A375 (cell line): ENCODE results near the gene SLC24A1.

- RAMPAGE, long total RNA: no peak
Measured at GRCh38 chr15:64824896-64825271, 563 bp downstream of the PIF1 start.

DNA sequence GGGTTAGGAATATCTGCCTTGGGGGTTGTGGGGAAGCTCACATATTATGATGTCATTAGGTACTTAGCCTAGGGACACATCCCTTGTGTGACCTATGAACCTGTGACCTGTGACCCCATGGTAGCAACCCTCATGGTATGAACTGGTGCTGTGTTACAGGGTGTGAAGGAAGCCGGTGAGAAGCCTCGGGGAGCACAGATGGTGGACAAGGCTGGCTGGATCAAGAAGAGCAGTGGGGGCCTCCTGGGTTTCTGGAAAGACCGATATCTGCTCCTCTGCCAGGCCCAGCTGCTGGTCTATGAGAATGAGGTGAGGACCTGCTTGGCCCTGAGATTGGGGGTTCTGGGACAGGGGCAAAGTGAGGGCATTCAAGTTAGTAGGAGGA, 6.7 kb downstream of the PLEKHO2 start:
- RAMPAGE, long total RNA: no peak

DNA sequence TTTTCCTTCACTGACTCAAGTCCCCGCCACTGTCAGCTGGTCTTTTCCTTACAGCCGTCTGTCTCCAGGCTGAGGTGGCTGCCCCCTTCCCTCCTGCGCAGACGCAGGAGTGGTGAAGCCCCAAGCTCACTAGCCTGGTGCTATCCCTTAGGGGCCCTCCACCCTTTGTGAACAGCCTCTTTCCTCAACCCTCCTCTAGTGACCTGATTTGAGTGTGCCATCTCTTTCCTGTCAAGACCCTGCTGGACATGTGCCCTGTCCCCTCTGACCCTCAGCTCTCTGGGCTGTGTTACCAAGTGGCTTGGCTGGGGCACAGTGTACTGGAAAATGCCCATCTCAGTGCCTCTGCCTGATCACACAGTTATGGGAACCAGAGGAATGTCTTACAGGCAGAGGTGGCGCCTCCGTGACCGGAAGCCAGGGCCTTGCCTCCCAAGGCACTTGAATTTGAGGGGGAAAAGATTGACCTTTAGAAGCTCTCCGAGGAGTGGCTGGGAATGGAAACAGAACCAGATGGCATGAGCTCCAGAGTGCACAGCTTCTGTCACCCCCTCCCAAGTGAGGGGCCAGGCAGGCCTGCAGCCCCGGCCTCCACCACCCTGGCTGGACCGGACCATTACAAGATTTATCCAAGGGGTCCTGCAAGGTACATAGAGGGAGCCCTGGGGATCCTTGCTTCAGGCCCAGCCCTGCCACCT, 8.8 kb downstream of the KBTBD13 start:
- RAMPAGE, long total RNA: no peak

GRCh38 chr15:65089196-65089830, 12.8 kb downstream of the KBTBD13 start:
- RAMPAGE, long total RNA: no peak

- RAMPAGE, long total RNA: no peak
Measured at GRCh38 chr15:65311831-65312335, 25.2 kb upstream of the PARP16 start.

- RAMPAGE, long total RNA: no peak
Measured at GRCh38 chr15:65411748-65411961, 11.1 kb downstream of the IGDCC4 start.

DNA sequence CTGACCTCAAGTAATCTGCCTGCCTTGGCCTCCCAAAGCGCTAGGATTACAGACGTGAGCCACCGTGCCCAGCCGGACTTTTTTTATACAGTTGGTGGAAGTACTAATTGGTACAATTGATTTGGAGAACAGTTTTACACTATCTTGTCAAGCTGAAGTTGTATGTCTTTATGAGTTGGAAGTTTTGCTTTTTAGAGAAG, 9.1 kb downstream of the HACD3 start:
- RAMPAGE, long total RNA: no peak

- RAMPAGE, long total RNA: no peak
Measured at GRCh38 chr15:65621524-65622228, at the start of gene SLC24A1. Gene SLC24A1, plus strand, starts transcription at chr15:65621938.

DNA sequence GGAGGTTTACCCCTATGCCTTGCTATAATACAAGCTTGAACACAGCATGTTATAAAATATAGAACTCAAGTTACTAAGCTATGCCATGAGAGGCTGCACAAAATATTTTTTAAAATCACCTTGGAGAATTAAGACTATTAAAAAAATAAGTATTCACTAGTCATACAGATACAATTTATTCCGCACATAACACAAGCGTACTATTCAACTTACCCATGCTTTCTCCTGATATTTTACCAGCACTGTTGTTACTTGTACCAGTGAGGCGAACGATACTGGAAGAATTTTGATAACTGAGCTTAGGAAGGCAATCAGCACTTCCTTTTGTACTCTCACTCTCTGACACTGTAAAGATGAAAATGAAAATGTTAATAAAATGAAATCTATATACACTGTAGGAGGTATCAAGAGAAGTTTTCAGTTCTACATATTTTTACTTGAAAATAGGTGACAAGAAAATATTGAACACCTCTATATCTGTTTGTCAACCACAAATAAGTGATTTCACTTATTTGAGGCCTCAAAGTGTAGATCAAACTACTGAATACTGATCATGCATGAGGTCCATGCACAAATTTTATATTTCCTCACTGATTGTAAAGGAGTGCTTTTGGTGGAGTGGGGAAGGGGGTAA, 74.5 kb downstream of the SLC24A1 start:
- RAMPAGE, long total RNA: no peak

DNA sequence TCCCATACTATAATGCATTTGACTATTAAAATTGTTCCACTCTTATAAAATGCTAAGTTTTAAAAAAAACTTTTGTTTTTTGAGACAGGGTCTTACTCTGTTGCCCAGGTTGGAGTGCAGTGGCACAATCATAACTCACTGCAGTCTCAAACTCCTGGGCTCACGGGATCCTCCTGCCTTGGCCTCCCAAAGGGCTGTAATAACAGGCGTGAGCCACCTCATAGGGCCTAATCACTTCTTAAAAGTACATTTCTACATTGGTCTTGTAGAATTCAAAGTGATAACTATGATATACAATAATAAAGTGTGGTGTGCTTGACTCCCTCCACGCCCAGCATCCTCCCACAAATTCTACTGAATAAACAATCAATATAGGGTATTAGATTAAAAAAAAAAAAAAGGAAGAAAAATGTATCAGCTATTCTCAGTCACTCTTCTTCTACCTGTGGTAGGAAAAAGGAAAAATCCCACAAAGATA, 2.9 kb downstream of the DENND4A start:
- RAMPAGE, long total RNA: no peak

DNA sequence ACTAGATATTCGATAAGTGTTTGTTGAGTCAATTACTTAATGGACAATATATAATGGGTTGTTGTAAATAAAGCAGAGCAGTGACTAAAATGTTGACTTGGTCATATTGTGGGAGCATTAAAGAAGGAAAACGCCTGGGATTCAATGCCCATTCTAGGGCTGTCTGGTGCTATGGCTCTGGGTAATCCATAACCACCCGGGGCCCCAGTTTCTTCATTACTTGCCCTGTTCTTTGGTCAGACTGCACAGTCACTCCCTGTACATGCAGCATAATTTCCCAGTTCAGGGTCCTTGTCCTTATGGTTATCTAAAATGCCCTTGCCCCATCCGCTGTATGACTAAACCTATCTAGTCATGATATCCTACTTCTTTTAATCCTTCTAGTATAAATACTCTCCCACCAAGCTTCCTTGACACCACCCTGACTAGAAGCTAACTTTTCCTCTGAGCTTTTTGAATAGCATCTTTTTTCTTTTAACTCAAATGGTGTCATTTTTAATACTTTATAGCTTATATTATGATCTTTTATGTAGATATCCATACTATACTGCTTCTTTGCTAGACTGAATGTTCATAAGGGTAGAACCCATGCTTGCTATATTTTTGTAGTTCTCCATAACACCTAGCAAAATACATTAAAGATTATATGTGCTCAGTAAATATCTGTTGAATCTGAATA, 27.6 kb upstream of the DENND4A start:
- RAMPAGE, long total RNA: no peak

- RAMPAGE, long total RNA: no peak
Measured at GRCh38 chr15:65862872-65863301, 6.4 kb upstream of the RAB11A start.

DNA sequence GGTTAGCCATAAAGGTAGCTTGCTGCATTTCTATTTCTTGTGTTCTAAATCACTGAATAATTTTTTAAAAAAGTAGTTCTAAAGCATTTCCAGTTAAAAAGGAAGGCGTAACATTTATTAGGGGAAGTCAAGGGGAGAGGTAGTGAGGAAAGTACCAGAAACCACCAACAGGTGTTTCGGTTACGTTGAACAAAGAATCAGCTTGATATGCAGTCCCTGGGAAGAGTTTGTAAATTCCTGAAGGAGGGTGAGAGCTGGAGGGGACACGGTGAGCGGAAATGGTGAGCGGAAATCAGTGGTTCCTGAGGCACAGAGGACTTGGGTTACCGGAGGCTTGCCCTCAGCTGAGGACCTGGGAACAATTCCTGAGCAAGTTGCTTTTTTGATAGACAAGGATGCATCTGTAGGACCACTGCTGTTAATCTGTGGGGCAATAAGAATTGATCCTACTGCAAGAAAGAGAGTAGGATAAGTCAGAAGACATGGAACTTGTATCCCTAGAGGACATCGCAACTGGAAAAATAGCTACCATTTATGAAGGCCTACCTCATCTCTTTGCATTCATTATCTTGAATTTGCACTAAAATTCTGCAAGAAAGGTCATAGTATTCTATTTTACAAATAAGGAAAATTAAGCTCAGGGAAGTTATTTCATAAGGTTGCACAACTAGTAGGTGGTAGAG, 17.9 kb downstream of the MAP2K1 start:
- RAMPAGE, long total RNA: no peak

- RAMPAGE, long total RNA: no peak
Measured at GRCh38 chr15:66505903-66506198, 725 bp downstream of the ZWILCH start.

GRCh38 chr15:66641628-66642270, 60.3 kb upstream of the SMAD6 start:
- RAMPAGE, long total RNA: no peak

DNA sequence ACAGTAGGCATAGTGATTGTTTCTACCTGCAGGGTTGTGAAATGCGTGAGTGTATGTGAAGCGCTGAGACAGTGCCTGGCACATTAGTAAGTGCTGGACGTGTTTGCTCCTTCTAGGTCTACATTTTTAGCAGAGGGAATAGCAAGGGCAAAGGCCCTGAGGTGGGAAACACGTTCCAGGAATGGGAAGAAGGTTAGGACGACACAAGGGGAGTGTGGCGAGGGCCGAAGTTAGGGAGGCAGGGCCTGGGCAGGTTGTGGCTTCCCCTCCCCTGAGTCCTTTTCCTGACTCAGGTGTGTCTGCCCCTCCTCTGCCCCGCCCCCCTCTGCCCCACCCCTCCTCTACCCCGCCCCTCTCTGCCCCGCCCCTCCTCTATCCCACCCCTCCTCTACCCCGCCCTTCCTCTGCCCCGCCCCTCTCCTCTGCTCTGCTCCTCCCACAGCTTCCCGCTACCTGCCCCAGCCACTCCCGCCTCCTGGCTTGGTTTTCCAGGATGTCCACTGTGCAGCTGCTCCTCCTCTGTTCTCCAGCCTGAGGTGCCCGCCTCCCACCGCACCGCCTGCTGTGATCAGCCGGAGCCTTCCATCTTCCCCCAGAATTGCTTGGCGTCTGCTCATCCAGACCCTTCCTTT, 31.1 kb upstream of the SMAD6 start:
- RAMPAGE, long total RNA: no peak

DNA sequence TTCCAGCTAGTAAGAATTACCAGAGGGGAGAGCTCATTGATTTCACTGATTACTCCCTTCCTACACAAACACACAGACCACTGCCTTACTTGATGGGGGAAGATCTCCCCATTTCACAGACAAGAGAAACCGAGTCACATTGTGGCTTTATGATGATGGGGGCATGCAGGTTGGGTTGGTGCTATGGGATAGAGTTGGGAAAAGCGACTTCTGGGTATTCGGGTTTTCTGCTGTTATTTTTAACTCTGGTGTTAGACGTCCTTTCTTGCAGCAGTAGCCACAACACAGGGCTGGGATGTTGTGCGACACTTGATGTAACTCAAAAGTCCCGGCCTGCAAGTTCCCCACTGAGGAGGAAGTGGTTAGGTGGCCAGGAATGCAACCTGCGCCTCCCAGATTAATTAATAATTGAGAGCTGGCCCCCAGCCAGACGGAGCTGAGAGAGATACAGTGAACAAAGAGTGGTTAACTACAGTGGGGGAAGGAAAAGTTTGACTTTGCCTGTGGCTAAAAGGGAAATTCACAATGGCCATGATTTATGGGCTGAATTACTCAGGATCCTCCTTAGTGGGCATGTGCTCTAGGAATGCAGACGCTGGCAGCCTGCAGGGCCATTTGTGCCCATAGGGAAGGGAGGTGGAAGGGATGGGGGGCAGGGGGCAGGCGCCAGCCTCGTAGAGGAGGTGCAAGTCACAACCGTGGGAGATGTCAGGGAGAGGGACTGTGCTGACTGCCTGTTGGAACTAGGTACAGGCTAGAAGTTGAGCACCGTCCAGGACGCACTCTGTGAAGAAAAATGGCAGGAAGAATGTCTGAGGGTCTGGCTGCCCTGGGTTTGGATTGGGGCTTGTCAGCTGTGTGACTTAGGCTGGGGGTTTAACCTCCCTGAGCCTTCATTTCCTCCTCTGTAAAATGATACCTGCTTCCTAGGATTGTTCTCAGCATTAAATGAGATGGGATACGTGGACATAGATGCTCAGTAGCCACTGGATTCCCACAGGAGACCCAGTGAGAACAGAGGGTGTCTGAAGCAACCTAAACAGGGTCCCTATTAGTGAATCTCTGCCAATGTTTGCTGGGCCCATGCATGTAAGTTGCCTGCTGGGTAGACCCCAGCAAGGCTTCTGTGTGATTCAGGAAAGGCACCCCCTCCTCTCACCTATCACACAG, 63.9 kb downstream of the SMAD6 start:
- RAMPAGE, long total RNA: no peak

GRCh38 chr15:66783943-66784142, 81.8 kb downstream of the SMAD6 start:
- RAMPAGE, long total RNA: no peak

GRCh38 chr15:66840608-66841049, 138.6 kb downstream of the SMAD6 start:
- RAMPAGE, long total RNA: no peak

GRCh38 chr15:66936099-66936913, 129.1 kb upstream of the SMAD3 start:
- RAMPAGE, long total RNA: no peak